ENCODE results near the gene ZBBX.

GRCh38 chr3:160667288-160667879 lies 9.6 kb upstream of the ARL14 start:
CAGE:
- cytosol, long polyA minus RNA: no peak
- cytosol, long polyA plus RNA: no peak
- long polyA plus RNA: no peak
- nucleus, long polyA minus RNA: no peak
- nucleus, long polyA plus RNA: no peak

CAGE:
- cytosol, long polyA minus RNA: no peak
- cytosol, long polyA plus RNA: no peak
- long polyA plus RNA: no peak
- nucleus, long polyA minus RNA: no peak
- nucleus, long polyA plus RNA: no peak
These were observed 88.7 kb downstream of the B3GALNT1 start for GRCh38 chr3:161016404-161016832.

GRCh38 chr3:162195223-162195652 lies 698.6 kb downstream of the OTOL1 start:
CAGE:
- cytosol, long polyA minus RNA: no peak
- cytosol, long polyA plus RNA: no peak
- long polyA plus RNA: no peak
- nucleus, long polyA minus RNA: no peak
- nucleus, long polyA plus RNA: no peak

DNA sequence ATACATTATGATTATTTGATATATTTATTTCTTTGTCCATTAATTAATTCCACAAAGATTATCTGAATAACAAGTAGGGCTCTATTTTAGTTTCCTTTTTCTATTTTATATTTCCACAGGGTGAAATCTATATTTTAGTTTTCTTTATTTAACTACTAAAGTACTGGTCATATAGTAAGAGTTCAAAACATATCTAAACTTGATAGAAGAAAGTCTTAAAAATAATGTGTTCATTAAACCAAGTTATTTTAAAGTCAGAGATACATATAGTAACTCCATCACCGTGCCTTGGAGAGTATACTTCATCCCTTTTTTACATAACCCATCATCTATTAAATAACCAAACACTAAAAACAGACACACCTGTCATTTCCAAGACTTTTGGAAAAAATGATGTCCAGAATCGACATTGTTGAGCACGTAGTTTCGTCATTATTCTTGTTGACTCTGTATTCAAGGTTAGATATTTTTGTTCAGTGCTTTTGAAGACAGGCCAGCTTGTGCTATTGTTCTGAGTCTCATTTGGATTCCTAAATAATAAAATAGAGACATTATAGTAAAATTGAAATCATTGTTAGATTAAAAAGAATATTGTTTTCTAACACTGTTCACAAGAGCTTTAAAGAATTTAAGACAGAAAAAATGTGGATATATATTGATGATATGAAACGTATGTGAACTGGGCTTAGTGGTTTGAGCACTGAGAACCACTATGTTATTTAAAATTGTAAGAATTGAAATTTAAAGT lies 51.3 kb downstream of the BCHE start:
CAGE:
- cytosol, long polyA minus RNA: no peak
- cytosol, long polyA plus RNA: no peak
- long polyA plus RNA: no peak
- nucleus, long polyA minus RNA: no peak
- nucleus, long polyA plus RNA: no peak

GRCh38 chr3:167379931-167380565 lies at the start of gene ZBBX:
TSS of gene ZBBX (minus strand) at chr3:167380297.
CAGE:
- cytosol, long polyA minus RNA: no peak
- cytosol, long polyA plus RNA: no peak
- long polyA plus RNA: no peak
- nucleus, long polyA minus RNA: no peak
- nucleus, long polyA plus RNA: no peak

DNA sequence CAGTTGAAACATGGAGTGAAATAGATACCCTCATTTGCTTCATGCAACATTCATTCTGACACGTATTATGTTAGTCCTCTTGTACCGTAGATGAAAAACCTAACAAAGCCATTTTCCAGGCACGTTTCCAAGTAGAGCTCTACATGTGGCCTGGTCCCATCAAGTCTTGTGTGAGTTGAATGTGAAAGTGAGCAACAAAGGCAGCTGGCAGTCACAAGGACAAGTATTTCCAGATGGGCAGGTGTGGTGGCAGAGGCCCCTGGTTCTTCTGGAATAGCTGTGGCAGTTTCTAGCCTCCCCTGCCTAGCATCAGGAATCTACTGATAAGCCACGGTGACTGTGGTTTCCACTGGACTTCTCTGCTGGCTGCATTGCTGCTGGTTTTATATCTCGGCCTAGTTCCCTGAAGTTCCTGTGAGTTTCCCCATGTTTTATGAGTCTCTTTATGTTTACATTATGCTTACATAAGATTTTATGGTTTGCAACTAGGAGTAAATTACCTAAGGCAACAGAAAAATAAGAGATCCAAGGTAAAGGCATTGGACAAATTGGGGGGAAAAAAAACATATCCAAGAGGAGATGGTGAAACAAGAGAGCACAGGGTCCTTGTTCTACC lies 117.6 kb downstream of the GOLIM4 start:
CAGE:
- cytosol, long polyA minus RNA: no peak
- cytosol, long polyA plus RNA: no peak
- long polyA plus RNA: no peak
- nucleus, long polyA minus RNA: no peak
- nucleus, long polyA plus RNA: no peak

DNA sequence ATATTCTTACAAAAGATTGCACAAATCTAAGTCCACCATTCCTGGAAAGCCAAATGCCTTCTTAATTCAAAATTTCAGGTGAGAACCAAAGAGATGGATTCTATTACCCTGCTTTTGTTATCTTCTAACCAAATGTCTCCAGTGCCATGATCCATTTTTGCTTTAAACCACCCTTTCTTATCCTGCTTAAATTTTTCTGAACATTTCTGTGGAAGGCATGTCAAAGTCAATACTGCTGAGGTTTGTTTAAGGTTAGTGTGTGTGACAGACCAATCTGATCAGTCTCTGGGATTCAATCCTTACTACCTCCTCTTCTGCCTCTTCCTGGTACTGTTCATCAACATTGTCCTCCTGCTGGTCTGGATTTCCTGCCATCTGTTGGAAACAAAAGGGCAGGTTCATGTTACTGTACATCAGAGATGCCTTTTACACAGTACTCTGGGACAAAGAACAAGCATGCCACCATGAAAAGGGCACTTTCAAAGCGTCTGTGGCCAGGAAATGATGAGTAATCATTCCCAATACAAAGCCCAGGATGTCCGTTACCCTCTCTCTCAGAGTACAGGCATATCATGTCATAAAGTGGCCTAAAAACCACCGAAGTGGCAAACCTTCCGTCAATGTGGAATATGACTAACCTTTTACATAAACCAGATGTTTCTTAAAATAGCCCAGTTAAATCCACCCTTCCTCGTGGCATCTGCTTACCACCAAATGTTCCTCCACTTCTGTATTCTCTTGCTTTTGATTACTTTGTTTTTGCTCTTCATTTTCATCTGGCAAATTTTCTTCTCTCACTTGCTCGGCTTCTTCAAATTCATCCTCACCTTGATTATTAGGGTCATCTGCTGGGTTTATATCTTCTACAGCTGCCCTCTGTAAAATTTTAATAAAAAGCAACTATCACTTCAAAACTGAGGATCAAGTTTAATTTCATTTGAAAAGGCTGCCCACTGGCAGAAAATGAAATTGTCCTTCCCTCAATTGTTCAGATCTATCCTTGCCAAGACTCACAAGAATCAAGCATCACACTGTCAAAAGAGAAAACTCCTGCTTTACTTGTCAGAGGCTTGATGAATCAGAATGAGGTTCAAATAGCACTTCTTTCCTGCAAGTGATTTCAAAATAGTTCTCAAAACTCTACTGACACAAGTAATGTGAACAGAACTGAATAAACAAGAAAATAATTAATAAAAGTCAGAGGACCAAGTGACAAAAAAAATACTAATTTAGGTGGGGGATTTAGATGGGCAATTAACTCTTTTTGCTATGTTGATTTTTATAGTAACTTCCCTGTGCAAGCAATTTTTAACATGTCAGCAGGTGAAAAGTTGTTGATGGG lies 71.0 kb downstream of the GOLIM4 start:
CAGE:
- cytosol, long polyA minus RNA: no peak
- cytosol, long polyA plus RNA: no peak
- long polyA plus RNA: no peak
- nucleus, long polyA minus RNA: start-site peak on the minus strand centred at position 358 of the sequence, 29 bp wide, 29 reads; start-site peak on the minus strand centred at position 795 of the sequence, 158 bp wide, 161 reads
- nucleus, long polyA plus RNA: no peak

DNA sequence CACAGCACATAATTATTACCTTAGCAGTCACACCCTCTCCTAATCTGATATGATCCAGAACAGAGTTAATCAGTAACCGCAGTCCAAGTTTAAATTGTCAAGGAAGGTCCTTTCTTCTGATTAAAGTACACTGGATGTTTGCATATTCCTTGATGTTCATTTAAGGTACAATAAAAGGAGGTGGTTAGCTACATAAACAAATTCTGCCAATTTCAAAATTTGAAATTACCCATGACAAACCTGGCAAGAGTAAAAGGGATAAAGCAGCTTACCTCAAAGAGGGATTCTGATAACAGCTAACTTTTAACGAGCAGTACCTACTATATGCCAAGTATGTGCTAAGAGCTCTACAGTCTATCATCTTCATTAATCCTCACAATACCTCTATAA lies 4.4 kb downstream of the GOLIM4 start:
CAGE:
- cytosol, long polyA minus RNA: no peak
- cytosol, long polyA plus RNA: no peak
- long polyA plus RNA: no peak
- nucleus, long polyA minus RNA: no peak
- nucleus, long polyA plus RNA: no peak

GRCh38 chr3:168165409-168165947 lies 69.8 kb upstream of the GOLIM4 start:
CAGE:
- cytosol, long polyA minus RNA: no peak
- cytosol, long polyA plus RNA: no peak
- long polyA plus RNA: no peak
- nucleus, long polyA minus RNA: no peak
- nucleus, long polyA plus RNA: no peak

GRCh38 chr3:168517384-168518134 lies 421.8 kb upstream of the GOLIM4 start:
CAGE:
- cytosol, long polyA minus RNA: no peak
- cytosol, long polyA plus RNA: no peak
- long polyA plus RNA: no peak
- nucleus, long polyA minus RNA: no peak
- nucleus, long polyA plus RNA: no peak

DNA sequence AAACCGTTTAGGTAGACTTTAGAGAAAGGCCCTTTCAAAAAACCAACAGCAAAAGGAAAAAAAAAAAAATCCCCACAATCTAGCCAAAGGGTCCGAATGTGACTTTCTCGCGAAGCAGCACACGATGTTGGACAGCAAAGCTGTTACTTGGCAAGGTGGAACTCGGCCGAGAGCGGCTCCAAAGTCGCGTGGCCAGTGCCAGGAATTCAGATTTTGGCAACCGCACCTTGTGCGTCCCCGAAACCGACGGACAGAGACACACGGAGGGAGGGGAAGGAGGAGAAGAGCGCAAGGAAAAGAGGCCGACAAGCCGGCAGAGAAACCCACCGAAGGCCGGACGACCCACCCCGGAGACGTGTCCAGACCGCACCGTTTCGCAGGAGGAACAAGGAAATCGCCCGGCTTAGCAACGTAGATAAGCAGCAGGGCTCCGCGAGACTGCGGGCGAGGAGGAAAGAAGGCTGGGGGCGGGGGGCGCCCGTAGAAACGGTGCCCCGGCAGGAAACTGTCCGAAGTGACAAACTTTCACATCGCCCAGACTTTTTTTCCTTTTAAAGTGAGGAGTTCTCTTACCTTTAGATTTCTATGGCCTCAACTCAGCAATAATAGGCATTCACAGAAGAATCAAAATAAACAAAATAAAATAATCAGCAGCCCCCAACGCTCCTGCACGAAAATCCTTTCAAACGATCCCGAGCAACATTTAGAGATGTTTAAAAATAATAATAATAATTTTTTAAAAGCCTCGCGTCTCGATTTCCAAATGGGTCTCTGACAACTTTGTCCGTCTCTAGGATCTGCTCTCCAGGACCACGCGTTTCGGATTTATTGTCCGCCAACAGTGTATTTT lies 517.1 kb downstream of the MECOM start:
CAGE:
- cytosol, long polyA minus RNA: start-site peak on the minus strand centred at position 396 of the sequence, 61 bp wide, 16 reads; start-site peak on the minus strand centred at position 729 of the sequence, 148 bp wide, 7 reads
- cytosol, long polyA plus RNA: no peak
- long polyA plus RNA: start-site peak on the minus strand centred at position 387 of the sequence, 53 bp wide, 25 and 32 reads in 2 replicates
- nucleus, long polyA minus RNA: start-site peak on the minus strand centred at position 383 of the sequence, 35 bp wide, 40 reads; start-site peak on the minus strand centred at position 790 of the sequence, 115 bp wide, 8 reads
- nucleus, long polyA plus RNA: no peak

CAGE:
- cytosol, long polyA minus RNA: no peak
- cytosol, long polyA plus RNA: no peak
- long polyA plus RNA: no peak
- nucleus, long polyA minus RNA: no peak
- nucleus, long polyA plus RNA: no peak
These were observed 420.4 kb downstream of the MECOM start for GRCh38 chr3:169243008-169243543.

DNA sequence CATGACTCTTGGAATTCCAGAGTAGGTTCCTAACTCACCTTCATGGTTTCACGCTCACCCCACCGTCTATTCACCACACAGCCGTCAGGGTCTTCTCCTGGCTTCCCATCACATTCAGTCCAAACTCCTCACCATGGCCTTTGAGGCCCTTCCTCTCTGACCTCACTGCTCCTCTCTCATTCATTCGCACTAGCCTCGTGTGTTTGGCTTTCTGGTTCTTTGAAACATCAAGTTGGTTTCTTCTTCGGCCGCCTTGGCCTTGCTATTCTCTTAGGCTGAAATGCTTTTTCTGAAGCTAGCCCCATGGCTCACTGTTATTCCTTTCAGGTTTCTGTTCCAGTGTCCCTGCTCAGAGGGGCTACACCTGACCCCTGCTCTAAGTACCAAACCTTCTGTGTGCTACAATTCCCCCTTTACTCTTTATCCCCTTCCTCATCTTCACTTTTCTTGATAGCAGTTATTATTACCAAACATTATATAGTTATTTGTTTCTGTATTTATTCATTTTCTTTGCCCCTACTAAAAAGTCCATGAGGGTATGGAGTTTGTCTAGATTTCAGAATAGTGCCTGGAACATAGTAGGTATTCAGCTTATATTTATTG lies 370.2 kb downstream of the MECOM start:
CAGE:
- cytosol, long polyA minus RNA: no peak
- cytosol, long polyA plus RNA: no peak
- long polyA plus RNA: no peak
- nucleus, long polyA minus RNA: no peak
- nucleus, long polyA plus RNA: no peak

DNA sequence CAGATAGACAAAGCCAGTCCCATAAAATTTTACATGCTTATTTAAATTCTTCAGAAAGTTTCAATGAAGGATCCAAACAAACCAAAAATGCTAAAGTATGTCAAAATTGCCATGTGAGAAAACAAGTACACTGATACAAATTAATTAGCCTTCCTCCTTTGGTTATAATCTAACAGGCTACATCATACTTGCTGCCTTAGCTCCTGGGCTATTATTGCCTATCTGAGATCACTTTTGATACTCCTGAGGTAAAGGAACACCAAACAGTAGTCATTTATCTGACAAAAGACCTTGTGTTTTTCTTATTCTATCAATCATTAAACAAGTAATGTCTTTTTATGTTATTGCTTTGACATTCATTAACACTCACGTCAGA lies 366.4 kb downstream of the MECOM start:
CAGE:
- cytosol, long polyA minus RNA: no peak
- cytosol, long polyA plus RNA: no peak
- long polyA plus RNA: no peak
- nucleus, long polyA minus RNA: no peak
- nucleus, long polyA plus RNA: no peak

GRCh38 chr3:169626697-169627208 lies 36.8 kb downstream of the MECOM start:
CAGE:
- cytosol, long polyA minus RNA: no peak
- cytosol, long polyA plus RNA: no peak
- long polyA plus RNA: no peak
- nucleus, long polyA minus RNA: no peak
- nucleus, long polyA plus RNA: no peak

DNA sequence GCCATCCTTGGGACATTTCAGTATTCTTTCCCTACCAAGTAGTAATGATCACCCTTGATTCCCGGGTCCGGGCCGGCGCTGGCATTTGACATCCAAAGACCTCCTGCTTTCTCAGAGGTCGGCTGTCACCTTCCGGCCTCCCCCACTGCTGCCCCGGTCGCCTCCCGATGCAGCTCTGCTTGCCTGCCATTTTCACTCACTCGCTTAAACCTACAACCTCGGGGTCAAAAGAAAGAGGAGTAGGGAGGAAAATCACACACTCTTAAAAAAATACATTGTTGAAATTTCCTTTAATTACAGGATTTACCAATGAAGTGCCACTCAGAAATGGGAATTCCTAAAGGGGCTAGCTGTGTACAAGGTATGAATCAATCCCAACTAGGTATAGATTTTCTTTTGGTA lies 745 bp upstream of the MECOM start:
CAGE:
- cytosol, long polyA minus RNA: no peak
- cytosol, long polyA plus RNA: no peak
- long polyA plus RNA: no peak
- nucleus, long polyA minus RNA: no peak
- nucleus, long polyA plus RNA: no peak

DNA sequence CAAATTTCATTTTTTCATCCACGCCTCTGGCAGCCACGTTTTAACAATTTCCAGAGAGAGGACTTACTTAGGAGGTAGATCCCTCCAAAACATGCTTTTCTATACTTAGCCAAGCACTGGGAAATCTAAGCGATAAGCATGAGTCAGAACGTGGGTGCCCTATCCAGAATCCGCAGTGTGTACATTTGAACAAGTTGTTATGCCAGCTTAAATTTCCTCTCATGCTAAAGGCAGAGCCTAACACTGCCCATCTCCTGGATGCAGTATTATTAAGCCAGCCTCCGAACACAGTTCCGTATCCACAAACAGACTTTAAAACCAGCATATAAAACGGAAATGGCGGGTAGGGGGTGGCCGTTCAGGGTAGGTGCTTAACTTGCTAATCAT lies 1.1 kb upstream of the LRRIQ4 start:
CAGE:
- cytosol, long polyA minus RNA: no peak
- cytosol, long polyA plus RNA: no peak
- long polyA plus RNA: no peak
- nucleus, long polyA minus RNA: no peak
- nucleus, long polyA plus RNA: no peak

DNA sequence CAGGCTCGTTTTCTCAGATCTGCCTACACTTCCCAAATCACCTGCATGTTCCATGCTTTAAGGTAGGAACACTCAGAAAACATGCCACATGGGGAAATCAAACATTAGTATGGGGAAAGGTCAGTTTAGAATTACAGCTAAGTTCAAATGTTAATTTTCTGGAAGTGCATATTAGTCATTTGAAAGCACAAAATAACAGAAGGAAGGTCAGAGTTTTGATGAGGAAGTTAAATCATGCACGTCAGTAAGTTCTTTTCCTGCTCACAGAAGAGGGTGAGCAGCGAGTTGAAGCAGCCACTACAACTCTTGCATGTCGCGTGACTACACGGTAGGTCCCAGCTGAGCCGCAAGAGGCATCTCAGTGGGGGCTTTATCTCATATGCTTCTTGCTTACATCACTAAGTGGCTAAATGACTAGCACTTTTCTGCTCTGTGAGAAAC lies 21.4 kb upstream of the SEC62 start:
CAGE:
- cytosol, long polyA minus RNA: no peak
- cytosol, long polyA plus RNA: no peak
- long polyA plus RNA: no peak
- nucleus, long polyA minus RNA: no peak
- nucleus, long polyA plus RNA: no peak

DNA sequence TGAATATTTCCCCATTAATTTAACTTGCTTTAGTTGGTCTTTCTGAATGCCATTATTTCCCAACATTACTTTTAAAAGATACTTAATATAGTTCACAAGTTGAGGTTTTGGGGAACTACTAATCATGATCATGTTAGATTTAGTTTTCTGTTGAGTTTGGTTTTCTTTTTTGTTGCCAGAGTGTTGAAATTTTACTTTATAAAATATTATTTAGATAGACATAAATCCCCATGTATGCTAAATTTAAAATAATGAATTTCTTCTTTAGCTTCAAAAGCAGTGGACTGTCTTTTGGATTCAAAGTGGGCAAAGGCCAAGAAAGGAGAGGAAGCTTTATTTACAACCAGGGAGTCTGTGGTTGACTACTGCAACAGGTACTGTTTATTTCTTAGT lies 10.1 kb downstream of the SEC62 start:
CAGE:
- cytosol, long polyA minus RNA: start-site peak on the plus strand centred at position 316 of the sequence, 21 bp wide, 55 reads
- cytosol, long polyA plus RNA: no peak
- long polyA plus RNA: start-site peak on the plus strand centred at position 331 of the sequence, 53 bp wide, 111 and 210 reads in 2 replicates
- nucleus, long polyA minus RNA: start-site peak on the plus strand centred at position 319 of the sequence, 26 bp wide, 95 reads
- nucleus, long polyA plus RNA: start-site peak on the plus strand centred at position 319 of the sequence, 86 bp wide, 350 and 479 reads in 2 replicates

DNA sequence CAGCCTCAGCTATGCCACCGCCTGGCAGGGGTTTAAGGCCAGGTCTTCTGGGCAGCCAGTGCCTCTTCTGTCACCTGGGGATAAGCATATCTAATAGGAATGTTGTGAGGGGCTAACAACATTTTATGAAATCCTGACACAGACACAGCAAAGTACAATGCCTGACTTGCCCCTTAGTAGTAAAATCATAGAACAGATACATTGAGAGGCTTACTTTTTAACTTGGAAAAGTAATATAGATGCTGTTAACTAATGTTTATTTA lies 8.6 kb downstream of the GPR160 start:
CAGE:
- cytosol, long polyA minus RNA: no peak
- cytosol, long polyA plus RNA: no peak
- long polyA plus RNA: no peak
- nucleus, long polyA minus RNA: no peak
- nucleus, long polyA plus RNA: no peak

All from keratinocyte (primary cell).